Melanocyte of skin (primary cell): ENCODE data around the gene MYOG.

GRCh38 chr1:203085960-203086685 is at the start of gene MYOG:
Gene MYOG, minus strand, starts transcription at chr1:203086012.
- CAGE, long polyA plus RNA, 2 experiments: no peak in any of the 2 experiments

DNA sequence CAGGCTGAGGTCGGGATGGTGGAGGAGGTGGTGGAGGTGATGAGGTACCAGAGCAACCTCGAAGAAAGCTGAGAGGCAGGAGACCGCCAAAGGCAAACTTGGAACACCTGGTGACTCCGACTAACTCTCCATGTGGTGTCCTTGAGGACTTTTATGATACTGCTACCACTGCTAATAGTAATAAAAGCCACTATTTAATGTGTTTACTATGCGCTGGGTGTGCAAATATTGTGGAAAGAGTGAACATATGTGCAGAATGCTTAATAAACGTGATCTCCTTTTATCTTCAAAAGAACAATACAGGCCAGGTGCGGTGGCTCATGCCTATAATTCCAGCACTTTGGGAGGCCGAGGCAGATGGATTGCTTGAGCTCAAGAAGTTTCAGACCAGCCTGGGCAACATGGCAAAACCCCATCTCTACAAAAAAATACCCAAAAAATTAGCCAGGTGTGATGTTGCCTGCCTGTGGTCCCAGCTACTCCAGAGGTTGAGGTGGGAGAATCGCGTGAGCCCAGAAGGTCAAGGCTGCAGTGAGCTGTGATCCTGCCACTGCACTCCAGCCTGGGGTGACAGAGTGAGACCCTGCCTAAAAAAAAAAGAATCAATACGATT is 16.7 kb upstream of the BTG2 start:
- CAGE, long polyA plus RNA, 2 experiments: no peak in any of the 2 experiments

DNA sequence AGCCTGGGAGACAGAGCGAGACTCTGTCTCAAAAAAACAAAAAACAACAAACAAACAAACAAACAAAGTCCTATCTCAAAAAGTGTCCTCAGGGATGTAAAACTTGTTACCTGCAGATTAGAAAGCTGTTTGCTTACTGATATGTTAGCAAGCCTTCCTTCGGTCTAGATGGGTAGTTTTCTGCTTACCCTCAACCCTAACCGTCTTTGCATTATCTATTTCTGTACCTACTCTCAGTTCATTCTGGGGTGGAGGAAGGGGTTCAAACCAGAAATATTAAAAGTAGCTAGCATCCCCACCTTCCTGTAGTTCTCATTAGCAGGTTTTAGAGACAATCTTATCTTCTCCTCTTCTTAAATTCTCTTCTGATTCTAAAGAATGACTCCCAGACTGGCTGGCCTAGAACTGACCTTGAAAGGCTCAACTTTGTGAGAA is 5.3 kb upstream of the BTG2 start:
- CAGE, long polyA plus RNA, 2 experiments: no peak in any of the 2 experiments

GRCh38 chr1:203402391-203403495 is 51.8 kb upstream of the FMOD start:
- CAGE, long polyA plus RNA, 2 experiments: no peak in any of the 2 experiments

- CAGE, long polyA plus RNA, 2 experiments: no peak in any of the 2 experiments
Measured at GRCh38 chr1:203408222-203409118, 57.5 kb upstream of the FMOD start.

DNA sequence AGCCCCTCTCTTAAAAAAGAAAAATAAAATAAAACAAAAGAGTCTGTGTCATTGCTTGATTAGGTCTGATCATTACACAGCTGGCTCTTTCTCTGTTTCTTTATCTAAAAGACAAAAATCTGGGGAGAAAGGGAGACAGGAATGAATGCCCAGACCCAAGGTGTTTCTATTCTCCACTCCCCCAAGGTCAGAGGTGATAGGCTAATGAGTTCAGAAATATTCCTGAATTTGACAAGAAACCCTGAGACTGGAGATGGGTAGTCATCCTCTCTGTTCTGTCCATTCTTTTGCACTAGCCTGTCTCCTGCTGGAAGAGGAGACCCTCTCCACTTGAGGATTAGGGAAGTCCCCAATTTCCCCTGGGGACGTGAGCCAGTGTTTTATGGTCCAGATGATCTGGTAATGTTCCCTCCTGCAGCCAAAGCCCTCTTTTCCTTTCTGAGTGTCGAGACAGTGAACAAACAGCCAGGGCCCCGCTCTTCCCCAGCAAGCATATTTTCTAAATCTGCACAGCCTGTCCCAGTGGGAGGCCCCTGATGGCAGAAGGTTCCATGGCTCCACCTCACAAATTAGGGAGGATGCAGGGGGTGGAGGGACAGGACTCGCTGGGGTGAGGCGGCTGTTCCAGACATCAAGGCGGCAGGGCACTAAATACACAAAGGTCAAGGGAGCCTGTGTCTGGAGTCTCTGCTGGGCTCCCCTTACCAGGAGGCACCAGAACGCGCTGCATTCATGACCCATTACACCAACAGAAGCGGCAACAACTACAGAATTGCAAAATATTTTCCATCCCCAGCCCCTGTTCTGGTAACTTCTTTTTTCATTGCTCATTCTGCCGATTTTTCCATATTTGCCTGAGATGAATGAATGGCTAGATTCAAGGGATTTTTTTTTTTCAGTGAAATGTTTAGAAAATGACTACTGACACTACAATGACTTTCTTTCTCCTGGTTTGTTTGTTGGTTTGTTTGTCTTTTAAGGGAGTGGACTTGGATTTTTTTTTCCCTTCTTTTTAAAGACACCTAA is 27.2 kb upstream of the PRELP start:
- CAGE, long polyA plus RNA, 2 experiments: no peak in any of the 2 experiments

GRCh38 chr1:203486779-203487210 is 7.2 kb upstream of the OPTC start:
- CAGE, long polyA plus RNA, 2 experiments: no peak in any of the 2 experiments

DNA sequence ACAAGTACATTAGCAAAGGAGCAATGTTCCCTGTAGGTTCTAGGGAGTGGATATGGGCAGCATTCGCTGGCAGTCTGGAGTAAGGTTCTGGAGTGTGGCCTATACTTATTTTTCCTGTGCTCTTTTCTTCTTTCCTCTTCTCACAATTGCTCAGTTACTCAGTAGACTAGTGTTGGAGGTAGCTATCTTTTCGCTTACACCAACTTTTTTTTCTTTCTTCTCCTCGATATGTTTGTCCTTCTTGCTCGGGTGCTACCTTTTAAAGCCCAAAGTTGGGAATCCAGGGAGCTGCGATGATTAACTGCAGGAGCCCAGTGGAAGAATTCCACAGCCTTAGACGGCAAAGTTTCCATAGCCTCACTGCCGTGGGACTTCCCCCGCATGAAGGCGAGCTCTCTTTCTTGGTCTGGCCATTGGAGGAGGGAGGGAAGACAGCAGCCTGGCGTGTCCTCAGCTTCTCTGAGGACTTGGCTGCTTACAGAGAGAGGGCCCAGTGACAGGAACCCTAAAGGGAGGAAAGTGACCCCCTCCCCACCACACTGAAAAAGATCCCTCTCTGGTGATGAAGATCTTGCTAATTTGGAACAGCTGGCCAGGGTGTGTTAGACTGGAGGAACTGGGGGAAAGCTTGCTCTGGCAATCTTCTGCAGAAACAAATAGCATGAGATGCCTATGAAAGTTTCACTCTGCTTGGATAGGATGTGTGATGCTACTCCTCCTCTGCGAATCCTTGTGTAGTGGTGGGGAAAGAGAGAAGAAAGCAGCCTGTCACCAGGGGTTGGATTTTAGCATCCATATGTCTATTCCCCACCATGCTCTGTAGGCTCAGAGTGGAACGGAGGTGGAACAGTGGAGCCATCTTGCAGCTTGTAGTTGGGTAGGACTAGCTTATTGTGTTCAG is 41.0 kb downstream of the ATP2B4 start:
- CAGE, long polyA plus RNA, 2 experiments: no peak in any of the 2 experiments

DNA sequence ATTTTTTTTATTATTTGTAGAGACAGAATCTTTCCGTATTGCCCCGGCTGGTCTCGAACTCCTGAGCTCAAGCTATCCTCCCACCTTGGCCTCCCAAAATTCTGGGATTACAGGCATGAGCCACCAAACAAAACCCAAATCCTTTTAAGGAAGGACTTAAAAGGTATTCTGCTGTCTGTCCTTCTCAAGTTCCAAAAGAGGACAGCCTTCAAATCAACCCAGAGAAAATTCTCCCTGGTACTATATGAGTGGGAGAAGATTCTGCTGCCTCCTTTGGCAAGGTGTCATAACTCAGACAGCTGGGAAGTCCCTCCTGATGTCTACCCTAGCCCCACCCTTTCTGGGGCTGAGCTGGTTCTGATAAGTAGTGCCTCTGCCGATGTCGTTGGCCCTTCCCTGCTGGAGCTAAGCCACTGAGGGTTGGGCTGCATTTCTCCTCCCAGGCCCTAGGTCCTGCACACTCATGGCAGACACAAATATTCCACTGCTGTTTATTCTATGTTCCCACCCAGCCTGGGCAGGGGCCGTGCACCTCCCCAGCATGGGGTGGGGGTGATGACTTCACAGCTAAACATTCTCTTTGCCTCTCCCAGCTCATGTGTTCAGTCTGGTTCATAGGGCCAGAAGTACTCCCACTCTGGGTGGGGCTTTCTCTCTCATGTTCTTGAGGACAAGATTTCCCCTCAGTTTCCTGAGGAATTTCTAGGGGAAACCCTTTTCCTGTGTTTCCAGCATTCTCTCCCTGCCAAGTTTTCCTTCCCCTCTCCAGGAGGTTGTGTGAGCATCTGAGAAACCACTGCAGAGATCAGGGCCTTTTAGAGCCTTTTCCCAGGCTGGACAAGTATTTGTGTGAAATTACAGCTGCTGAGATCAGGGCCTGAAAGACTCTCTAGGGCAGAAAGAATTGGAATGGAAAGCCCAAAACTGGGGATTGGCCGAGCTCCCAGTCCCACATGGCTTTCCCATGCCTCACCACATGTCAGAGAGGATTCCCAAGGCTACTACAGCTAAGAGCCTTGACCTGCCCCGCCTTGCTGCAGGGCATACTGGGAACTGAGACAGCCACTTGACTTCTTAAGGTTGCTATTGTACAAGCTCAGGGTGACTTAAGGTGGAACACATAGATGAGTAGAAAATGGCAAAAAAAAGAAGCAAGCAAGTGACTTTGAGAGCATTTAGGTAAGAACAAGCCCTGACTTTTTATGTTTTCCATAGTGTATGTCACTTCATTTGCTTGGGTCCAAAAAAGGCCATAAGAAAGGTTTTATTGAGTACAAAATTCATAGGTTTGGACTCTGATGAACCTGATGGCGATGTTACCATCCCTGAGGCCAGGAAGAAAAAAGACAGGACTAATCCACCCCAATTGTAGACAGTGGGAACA is 66.2 kb downstream of the ATP2B4 start:
- CAGE, long polyA plus RNA, 2 experiments: no peak in any of the 2 experiments

DNA sequence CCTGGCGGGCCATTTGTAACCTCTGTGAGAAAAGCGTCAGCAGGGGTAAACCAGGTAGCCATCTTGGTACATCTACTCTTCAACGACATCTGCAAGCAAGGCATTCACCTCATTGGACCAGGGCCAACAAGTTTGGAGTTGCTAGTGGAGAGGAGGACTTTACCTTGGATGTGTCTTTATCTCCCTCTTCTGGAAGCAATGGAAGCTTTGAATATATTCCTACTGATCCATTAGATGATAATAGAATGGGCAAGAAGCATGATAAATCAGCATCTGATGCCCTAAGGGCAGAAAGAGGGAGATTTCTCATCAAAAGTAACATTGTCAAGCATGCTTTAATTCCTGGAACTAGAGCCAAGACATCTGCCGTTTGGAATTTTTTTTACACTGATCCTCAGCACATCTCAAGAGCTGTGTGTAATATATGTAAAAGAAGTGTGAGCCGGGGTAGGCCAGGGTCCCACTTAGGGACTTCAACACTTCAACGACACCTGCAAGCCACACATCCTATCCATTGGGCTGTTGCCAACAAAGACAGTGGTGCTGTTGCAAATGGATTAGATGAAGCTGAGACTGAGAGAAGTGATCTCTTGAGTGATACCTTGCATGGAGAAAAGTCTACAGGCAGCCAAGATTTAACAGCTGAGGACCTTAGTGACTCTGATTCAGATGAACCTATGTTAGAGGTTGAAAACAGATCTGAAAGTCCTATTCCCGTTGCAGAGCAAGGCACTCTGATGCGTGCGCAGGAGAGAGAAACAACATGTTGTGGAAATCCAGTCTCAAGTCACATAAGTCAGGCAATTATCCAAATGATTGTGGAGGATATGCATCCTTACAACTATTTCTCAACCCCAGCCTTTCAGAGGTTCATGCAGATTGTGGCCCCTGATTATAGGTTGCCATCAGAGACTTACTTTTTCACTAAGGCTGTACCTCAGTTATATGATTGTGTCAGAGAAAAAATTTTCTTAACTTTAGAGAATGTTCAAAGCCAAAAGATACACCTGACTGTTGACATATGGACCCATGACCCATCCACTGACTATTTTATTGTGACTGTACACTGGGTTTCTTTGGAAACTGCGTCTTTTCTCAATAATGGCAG is 2.9 kb downstream of the ZBED6 start:
- CAGE, long polyA plus RNA, 2 experiments: no peak in any of the 2 experiments

DNA sequence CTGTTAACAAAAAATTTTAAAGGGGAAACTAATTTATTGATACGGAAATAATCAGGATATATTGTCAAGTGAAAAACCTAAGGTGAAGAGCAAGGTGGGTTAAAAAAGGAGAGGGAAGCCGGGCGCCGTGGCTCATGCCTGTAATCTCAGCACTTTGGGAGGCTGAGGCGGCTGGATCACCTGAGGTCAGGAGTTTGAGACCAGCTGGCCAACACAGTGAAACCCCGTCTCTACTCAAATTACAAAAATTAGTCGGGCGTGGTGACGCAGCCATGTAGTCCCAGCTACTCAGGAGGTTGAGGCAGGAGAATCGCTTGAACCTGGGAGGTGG is 28.4 kb downstream of the ZBED6 start:
- CAGE, long polyA plus RNA, 2 experiments: no peak in any of the 2 experiments

- CAGE, long polyA plus RNA, 2 experiments: no peak in any of the 2 experiments
Measured at GRCh38 chr1:204074167-204075157, 1.5 kb downstream of the SOX13 start.

- CAGE, long polyA plus RNA, 2 experiments: no peak in any of the 2 experiments
Measured at GRCh38 chr1:204081782-204082405, 9.0 kb downstream of the SOX13 start.

DNA sequence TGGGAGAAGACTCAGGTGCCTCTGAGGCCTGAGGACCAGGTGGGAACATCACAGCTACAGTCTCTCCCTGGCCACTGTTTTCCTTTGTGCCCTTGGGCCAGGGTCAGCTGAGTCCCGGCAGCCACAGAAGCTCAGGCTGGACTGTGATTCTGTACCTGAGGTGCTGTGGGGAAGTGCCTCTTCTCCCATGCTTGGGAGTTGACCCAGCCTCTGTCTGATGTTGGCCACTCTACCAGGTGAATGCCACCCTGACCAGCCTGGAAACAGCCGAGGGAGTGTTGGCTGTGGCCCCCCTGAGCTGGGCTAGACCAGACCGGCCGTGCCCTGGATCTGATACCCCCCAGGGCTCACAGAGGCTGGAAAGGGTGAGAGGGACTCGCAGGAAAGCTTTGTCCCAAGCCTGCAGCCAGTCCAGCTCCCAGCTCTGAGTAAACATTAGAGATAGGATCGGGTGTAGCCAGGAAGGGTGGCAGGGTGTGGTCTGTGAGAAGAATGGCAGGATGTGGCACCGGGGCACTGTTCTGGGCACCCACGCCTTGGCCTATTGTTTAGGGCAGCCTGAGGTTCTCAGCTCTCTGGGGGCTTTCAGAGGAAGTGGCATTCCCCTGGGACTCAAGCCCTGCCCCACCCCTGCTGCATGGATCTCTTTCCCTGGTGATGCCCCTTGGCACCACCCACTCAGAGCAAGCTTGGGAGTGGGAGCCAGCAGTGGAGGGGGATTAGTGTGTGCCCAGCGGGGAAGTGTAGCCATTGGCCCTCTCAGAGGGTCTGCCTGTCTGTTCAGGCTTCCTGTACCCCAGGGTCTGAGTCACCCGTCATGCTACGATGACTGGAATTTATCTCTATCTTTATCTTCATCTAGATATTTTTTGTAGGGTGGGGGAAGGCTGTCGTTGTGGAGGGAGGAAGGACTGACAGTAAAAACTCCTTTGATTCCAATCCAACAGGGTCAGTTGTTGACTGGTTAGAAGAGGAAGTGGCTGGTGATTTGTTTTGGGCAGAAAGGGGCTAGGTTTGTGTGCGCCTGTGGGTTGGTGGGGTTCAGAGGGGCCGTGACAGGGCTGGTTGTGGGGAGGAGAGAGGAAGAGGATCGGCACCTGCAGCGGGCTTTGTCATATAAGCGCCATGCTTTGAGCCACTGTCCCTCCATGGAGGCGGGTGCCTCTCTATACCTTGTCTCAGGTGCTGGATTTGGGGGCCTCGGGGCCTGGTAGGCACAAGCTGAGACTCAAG is 31.5 kb downstream of the SOX13 start:
- CAGE, long polyA plus RNA, 2 experiments: no peak in any of the 2 experiments

GRCh38 chr1:204126830-204127468 is 24.9 kb downstream of the ETNK2 start:
- CAGE, long polyA plus RNA, 2 experiments: no peak in any of the 2 experiments

DNA sequence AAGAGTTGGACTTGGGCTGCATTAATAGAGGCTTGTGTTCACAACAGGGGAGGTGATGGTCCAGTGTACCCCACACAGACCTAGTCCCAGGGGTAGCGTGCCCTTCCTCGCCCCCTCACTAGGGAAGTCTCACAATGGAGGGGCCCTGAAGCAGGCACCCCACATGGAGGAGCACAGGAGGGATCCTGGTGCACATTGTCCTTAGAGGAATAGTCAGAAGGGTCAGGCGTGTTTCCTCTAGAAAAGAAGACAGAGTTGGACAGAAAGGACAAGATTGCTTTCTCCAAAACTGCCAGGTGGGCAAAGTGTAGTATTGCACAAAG is 23.4 kb downstream of the ETNK2 start:
- CAGE, long polyA plus RNA, 2 experiments: no peak in any of the 2 experiments

- CAGE, long polyA plus RNA, 2 experiments: no peak in any of the 2 experiments
Measured at GRCh38 chr1:204145047-204145706, 6.7 kb downstream of the ETNK2 start.

DNA sequence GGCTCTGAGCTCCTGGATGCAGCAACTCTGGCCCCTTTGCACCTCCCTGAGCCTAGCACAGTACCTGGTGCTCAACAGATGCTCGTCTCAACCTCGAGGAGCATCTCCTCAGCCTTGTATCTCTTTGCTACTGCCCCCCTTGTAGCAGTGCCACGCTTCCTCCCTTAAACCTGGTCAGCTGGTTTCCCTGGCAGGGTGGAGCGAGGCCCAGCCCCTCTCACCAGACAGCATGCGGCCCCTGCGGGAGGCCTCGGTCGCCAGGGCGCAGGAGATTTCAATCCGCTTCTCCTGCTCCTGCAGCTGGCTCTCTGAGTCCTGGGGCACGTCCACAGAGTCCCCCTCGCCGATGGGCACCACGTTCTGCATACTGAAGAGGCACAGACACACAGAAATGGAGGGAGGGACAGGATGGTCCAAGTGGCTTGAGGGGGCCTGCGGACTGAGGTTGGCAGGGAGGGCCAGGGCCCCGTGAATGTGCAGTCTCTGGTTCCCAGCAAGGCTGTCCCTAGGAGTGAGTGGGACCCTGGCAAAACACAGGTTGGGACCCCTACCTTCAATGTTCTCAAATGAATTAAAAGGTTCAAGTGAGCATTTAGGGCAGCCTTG is 14.2 kb upstream of the GOLT1A start:
- CAGE, long polyA plus RNA, 2 experiments: no peak in any of the 2 experiments

- CAGE, long polyA plus RNA, 2 experiments: no peak in any of the 2 experiments
Measured at GRCh38 chr1:204248988-204249790, 35.4 kb upstream of the GOLT1A start.

DNA sequence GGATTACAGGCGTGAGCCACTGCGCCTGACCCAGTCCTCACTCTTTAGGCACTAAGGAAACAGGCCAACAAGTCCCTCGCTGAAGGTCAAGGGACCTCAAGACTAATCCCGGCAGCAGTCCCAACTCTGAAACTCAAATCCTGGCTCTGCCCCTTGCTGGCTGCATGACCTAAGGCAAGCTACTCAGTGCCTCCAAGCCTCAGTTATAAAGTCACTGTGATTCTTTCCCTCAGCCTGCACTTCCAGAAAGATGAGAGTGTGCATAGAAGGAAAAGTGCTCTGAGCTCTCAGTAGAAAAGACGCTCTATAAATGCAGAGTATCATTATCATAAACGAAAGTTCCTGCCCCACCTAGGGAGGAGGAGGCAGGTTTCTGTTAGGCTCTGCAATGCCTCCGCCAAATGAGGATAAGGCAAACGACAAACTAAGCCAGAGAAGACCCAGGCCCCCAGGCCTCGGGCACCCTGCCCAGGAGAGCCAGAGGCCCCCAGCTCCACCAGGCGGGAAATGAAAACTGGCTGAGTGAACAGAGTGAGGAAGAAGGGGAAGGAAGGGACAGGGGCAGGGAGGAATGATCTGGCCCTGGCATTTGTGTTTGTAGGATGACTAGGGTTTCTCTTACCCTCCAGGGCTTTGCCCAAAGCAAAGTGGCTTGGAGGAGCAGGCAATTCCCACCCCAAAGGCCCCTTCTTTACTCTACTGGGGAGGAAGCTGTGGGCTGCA is 26.9 kb downstream of the PLEKHA6 start:
- CAGE, long polyA plus RNA, 2 experiments: no peak in any of the 2 experiments